Bronchus fibroblast of lung (primary cell): ENCODE measurements around the gene EOGT.

DNA sequence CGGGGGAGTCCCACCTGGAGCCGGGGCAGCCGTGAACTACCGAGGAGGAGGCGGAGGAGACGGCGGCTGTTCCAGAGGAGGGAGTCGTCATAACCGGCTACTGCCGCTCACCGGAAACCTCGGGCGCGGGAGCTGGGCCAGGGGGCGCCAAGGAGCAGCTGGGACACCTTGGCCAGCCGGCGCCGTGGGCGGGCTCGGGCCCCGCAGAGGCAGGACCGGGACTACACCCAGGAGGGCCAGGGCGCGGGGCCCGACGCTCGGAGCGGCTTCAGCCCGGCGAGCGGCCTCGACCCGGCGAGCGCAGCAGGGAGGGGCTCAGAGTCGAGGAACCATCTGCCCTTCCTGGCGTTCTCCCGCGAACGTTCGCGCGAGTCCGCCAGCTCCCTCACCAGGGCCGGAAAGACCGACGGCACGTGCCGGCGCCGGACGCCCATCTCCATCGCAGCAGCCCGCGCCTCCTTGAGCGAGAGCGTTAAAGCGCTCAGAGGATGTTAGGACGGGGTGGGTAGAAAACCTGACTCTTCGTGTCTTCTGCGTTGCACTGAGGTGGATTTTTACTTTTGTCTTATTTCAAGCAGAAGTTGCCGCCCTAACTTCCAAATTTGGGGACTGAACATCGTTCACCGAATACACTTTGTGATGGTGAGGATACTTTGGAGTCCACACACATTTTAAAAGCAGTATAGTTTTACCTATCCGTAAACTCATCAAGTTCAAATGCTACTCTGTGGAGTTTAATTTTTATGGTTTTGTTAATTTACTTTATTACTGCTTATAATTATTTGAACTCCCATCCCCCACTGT, at the start of gene EOGT:
EOGT (minus strand) TSS at position 125 of the 804 bp plus-strand sequence.
- RAMPAGE, long total RNA: start-site peak on the minus strand centred at position 102 of the sequence, 59 bp wide, 85 and 164 reads in 2 replicates

- RAMPAGE, long total RNA: no peak
These were observed 8.5 kb downstream of the TMF1 start for GRCh38 chr3:69043707-69043950.

- RAMPAGE, long total RNA: no peak
These were observed 1.3 kb upstream of the UBA3 start for GRCh38 chr3:69081488-69081932.

GRCh38 chr3:69091471-69092667, 7.1 kb downstream of the ARL6IP5 start:
- RAMPAGE, long total RNA: no peak

DNA sequence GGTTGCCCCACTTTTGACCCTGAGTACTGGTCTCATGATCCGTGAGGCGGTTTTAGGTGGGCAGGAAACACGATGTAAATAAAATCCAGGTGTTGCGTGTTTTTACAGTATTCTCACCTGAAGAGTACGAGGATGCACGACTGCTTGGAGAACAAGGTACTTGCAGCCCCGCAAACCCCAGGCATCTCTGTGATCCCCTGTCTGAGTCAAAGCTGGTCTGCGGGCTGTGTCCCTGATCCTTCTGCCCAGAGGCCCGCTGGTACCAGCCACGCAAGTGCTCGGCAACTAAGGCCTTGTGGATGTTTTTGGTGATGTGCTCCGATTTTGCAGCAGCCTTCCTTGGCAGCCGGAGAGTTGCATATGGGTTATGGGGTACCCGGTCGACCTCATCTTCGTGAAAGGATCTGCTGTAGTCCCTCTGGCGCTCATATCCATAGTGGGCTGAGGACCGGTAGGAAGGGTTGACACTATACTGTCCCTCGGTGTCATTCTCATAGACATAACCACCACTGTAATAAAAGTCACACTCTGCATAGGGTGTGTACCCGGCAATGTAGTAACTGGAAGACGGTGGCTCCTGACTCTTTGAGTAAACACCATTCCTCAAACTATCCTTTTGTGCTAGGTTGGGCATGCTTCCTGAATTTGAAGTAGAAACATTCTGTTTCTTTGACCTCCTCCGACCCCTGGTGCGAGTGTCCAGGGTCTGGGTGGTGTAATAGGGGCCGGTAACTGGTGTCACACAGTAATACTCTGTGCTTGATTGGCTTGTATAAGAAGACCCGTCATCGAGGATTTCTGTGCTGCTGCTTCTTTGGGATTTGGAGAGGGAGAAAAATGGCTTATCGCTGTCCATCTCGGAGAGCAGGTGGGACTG, 58.6 kb upstream of the LMOD3 start:
- RAMPAGE, long total RNA: no peak

GRCh38 chr3:69231715-69232197, 109.4 kb upstream of the LMOD3 start:
- RAMPAGE, long total RNA: no peak

- RAMPAGE, long total RNA: no peak
These were observed 115.1 kb upstream of the LMOD3 start for GRCh38 chr3:69237559-69237865.

- RAMPAGE, long total RNA: no peak
These were observed 127.6 kb upstream of the LMOD3 start for GRCh38 chr3:69249807-69250492.

DNA sequence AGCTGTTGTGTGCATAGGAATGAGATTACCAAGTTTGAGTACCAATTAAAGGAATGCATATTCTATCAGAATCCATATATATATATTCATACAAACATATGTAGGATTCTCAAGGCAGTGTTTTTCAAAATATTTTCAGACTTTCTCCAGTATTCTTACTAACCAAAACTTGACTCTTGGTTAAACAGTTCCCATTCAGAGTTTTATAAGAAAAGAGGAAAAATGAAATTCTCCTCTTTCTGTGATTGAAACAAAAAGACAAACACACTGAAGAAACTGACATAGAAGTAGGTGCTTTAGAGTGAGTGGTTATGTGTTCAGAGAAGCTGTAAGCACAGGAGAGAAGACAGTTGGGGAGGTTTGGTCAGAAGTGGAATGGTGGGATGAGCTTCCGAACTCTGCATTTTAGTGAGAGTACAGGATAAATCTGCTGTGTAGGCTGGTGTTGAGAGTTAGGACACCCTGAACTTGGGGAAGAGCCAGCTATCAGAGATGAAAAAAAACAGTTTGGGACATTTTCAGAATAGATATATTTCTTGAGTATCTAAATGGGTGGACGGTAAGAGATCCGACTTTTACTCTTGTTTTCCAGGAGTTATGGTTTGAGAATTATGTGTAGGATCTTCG, 18.0 kb downstream of the MITF start:
- RAMPAGE, long total RNA: no peak

DNA sequence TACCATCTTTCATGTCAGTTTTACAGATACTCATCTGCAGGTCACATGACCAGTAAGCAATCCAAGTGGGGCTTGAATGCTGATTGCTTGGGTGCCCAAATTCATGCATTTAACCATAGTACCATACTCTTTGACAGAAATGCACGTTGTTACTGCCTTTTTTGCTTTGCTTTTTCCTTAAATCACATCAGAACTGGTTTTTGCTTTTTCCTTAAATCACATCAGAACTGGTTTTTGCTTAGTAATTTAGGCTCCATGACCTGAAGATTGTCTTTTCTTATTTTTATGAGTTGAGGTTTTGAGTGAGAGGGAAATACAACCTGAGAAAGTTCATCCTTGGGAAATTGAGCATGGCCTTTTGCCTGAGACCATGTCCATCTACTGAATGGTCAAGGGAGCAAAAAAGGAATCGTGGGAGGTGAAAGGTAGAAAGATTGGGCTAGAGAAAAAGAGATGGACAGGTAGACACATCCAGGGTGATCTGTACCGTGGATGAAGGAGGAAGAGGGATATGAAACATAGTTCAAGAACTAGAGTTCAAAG, 46.2 kb downstream of the MITF start:
- RAMPAGE, long total RNA: no peak

DNA sequence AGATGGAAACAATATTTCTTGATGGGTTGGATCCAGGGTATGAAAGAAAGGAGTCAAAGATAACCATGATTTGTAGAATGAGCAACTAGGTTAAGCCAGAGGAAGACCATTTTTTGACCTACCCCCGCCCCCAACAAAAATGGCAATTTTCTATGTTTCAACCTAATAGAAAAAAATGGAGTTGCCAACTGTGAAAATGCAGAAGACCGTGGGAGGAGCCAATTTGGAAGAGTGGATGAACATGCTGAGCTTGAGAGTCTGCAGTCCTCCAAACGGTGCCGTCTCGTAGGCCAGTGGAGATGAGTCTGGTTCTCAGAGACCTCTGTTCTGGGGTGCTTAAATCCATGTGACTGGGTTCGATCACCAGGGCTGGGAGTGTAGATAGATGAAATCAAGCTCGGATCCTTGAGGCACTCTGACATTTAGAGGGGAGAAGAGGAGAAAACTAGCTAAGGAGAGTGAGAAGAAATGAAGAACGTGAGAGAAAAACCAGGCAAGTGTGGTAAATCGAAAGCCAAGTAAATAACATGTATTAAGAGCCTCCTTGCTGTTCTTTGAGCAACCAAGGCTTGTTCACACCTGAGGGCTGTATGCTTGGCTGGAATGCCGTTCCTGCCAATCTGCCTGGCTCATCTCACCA, 190.7 kb downstream of the MITF start:
- RAMPAGE, long total RNA: no peak

DNA sequence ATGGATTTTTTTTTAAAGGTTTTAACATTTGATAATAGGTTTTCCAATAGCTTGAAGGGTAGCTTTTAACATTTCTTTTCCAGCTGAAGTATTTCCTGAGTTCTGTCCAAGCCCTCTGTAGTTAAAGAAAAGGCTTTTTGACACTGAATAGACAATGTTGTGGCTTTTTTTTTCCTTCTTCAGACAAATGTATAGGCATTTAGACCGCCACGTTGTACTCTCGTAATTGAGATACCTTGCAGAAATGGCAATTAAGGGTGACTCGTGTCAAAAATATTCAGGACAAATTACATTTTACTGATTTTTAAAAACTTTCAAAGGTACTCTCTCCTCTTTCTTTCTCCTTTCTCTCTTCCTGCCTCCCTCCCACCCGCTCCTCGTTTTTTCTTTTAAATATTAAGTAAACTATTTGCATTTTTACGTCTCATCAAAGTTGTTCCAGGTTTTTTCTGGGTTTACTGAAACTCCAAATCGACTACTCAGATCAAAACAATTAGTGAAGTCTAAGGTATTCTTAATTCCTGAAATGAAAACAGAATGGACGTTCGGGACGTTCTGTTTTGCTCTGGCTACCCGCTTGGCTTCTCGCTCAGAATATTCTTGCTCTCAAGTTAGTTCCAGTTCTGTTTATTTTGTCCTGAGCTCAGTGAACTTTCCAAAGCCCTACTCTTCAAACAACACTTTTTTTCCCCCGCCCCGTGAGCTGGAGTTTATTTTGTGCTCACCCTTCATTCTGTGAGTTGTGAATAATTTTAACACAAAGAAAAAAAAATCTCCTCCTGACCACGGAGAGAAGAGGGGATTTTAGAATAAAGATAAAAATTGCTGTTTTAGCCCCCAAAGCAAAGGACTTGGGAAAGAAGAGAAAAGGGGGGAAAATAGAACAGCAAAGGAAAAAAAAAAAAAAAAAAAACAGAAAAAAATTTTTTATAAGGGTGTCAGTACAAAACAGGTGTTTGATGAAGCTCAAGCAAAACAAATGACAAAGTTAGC, 240.4 kb downstream of the MDFIC2 start:
- RAMPAGE, long total RNA: no peak

DNA sequence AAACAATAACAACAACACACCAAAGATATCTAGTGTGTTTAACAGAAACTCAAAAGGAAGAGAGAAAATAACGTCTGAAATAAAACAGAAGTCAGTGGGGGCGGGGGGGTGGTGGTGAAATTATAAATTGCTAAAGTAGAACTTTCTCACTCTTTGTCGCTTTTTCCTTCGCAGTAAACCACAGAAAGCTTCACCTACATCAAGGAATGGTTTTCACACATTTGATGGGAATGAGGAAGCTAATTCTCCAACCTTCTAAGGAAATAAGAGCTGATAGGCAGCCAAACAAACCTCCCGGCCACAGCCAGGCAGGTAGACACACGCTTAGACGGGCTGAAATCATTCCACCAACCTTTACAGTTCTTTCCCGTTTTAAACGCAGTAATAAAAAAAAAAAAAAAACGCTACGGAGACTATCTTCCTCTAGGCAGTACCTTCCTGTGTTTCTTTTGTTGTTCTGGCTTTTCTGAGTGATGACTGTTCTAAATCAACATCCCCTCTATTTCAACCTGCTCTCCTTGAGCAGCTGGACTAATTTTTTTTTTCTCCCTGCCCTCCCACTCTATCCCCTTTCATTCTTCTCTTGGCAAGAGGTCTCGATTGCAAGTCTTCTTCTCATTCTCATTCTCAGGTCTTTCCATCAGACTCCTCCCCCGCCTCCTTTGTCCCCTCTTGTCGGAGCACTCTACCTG, 390.9 kb upstream of the MDFIC2 start:
- RAMPAGE, long total RNA: no peak

GRCh38 chr3:70803904-70804134, 491.4 kb upstream of the MDFIC2 start:
- RAMPAGE, long total RNA: no peak

DNA sequence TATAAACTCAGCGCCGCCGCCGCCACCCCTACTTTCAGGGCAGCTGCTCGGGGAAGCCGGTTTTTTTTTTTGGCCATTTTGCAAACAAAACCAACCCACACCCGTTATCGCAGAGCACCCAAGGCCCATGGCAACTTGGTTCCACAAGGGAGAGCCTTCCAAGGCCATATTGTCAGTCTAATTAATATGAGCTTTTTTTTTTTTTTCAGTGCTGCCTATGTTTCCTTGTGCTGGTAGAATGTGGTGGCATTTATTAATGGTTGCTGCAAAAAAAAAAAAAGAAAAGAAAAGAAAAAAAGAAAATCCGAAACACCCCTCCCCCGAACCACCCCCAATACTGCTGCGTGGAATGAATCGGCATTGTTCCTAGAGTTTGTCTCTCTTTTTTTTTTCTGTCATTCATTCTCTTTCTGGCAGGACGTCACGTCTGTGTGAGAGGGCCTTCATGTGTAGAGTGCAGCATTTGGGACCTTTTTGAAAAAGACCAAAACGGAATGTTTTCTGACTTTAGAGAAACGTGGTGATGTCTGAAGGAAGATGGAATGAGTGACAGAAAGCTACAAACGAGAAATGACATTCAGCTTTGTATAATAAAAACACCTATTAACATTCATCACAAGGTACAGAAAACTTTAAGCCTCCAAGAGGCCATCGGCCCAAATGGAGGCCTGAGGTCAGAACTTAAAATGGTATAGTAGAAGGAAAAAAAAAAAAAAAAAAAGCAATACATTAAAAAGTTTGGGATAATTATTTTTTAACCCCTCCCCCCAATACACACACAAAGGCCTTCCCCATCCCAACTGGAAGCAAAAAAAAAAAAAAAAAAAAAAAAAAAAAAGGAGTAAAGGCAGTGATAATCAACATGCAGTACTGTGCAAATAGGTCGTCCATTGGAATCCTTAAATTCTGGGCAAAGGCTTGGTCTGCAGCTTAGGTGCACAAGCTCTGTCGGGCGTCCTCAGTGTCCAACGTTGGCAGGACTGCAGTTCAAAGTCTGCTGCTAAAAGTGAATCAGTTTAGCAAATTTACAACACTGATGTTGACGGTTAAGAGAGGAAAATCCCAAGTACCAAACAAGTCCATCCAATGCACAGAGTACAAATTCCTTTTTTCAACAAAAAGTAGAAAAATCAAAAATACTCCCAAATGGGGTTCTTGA, 625.2 kb downstream of the FOXP1 start:
- RAMPAGE, long total RNA: no peak

- RAMPAGE, long total RNA: no peak
These were observed 552.3 kb downstream of the FOXP1 start for GRCh38 chr3:71031181-71031711.

DNA sequence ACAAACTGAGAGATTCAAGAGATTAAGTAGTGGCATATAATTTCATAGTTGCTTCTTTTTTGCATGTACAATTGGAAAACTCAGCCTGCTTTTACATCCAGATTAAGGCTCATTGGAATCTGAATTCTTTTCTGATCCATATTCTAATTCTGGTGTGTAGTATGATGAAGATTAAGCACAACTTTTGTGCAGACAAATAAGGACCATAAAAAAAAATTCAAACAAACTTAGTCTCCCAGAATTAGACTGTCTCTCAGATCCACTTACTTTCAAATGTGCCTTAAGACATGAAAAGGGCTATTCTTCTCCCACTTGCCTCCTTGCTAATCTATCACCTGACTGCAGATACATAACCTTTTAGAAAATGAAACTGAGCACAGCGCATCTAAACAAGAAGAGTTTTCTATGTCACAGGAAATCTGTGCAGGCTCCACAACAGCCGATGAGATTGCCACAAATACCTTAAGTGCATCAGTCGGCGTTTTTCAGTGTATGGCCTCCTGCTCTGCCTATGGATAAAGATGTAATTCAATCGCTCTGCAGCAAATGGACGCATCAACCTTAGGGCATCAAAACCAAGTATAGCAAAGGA, 544.3 kb downstream of the FOXP1 start:
- RAMPAGE, long total RNA: no peak

GRCh38 chr3:71128822-71129457, 454.6 kb downstream of the FOXP1 start:
- RAMPAGE, long total RNA: no peak

DNA sequence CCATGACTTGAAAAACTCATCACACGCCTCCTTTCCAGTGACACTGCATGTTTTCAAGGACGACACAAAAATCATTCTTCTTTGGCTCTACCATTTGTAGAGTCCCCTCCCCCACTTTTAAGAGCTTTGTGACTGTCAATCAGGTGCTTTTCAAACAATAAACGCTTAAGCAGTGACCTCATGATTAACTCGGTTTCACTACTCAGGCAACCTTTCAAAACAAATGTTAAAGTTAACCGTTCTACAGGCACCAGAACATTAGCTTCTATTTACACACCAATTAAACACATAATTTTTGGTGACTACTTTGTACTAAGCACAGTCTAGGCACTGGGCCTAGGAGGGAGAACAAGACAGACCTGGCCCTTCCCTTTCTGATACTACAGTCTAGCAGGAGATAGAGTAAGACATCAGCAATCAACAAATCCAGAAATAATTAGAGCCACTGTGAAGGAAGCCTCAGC, 442.2 kb downstream of the FOXP1 start:
- RAMPAGE, long total RNA: no peak

- RAMPAGE, long total RNA: no peak
These were observed 414.5 kb downstream of the FOXP1 start for GRCh38 chr3:71168856-71169596.